Amniotic epithelial cell (primary cell): ENCODE data around the genes CPA3 and TM4SF1.

- RRBS, result no CpG with 5 or more reads among the region's 2 CpGs
Measured at GRCh38 chr3:146123493-146124269, 37.3 kb downstream of the PLOD2 start.

DNA sequence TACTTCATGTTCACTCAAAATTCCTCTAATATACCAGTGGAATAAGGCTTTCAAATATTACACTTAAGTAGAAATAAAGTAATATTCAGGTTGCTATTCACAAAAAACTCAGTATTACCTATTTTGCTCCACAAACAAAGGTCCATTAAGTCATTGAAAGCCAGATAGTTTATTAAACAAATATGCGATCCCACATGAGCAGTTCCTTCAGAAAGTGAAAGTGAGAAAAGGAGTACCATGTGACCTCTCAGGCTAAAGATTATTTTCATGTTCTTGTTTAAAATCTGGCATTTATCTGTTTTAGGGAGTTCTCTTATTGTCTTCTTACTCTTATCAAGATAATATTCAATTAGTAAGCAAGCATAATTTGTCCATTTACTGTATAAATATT lies 19.9 kb upstream of the PLSCR5 start:
- RRBS, result no CpG with 5 or more reads among the region's 1 CpG

DNA sequence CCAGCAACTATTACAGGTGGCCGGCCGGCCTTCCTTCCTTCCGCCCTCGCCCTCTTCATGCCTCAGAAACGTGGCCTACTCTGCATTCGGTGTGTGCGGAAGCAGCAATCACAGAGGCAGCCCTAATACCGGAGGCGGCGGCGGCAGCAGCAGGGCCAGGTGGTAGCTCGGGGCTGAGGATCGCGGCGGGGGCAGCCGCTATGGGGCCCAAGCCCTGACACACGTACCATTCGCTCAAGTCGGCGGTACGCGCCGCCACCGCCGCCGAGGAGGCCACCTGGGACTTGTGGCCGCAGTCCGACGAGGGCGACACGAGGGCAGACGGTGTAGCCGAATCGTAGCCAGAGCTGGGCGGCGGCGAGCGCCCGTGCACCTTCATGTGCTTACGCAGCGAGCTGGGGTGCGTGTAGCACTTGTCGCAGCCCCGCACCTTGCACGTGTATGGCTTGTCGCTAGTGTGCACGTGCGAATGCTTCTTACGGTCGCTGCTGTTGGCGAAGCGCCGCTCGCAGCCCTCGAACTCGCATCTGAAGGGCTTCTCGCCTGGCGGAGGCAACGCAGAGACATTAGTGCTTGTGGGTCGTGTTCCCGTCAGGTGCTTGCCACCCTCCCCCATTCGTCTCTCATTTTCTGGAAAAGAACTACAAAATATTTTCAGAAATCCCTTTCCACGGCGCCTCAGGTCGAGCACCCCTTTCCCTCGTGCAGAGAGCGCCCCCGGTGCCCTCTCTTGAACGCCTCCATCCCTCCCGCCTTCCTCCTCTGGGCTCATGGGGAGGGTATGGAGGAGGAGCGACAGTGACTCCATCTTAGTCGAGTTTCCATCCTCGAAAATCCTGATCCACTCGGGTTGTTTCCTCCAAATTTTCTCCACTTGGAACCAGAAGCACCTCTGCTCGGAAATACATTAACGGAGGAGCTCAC lies 15.4 kb downstream of the ZIC4 start:
- RRBS, result no CpG with 5 or more reads among the region's 76 CpGs

GRCh38 chr3:147409069-147409259 lies 201 bp upstream of the ZIC1 start:
- RRBS, result no CpG with 5 or more reads among the region's 15 CpGs

DNA sequence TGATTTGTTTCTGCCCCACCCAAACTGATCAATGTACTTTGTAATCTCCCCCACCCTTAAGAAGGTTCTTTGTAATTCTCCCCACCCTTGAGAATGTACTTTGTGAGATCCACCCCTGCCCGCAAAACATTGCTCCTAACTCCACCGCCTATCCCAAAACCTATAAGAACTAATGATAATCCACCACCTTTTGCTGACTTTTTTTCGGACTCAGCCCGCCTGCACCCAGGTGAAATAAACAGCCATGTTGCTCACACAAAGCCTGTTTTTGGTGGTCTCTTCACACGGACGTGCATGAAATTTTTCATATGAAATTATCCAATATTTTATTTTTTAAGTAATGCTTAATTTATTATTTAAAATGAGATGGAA lies 540.7 kb upstream of the AGTR1 start:
- RRBS, result no CpG with 5 or more reads among the region's 6 CpGs

- RRBS, result no CpG with 5 or more reads among the region's 1 CpG
Measured at GRCh38 chr3:148737052-148737307, 39.3 kb downstream of the AGTR1 start.

- RRBS, result no CpG with 5 or more reads among the region's 3 CpGs
Measured at GRCh38 chr3:148865157-148865550, at the start of gene CPA3. Gene CPA3 (plus strand): TSS chr3:148865296.

DNA sequence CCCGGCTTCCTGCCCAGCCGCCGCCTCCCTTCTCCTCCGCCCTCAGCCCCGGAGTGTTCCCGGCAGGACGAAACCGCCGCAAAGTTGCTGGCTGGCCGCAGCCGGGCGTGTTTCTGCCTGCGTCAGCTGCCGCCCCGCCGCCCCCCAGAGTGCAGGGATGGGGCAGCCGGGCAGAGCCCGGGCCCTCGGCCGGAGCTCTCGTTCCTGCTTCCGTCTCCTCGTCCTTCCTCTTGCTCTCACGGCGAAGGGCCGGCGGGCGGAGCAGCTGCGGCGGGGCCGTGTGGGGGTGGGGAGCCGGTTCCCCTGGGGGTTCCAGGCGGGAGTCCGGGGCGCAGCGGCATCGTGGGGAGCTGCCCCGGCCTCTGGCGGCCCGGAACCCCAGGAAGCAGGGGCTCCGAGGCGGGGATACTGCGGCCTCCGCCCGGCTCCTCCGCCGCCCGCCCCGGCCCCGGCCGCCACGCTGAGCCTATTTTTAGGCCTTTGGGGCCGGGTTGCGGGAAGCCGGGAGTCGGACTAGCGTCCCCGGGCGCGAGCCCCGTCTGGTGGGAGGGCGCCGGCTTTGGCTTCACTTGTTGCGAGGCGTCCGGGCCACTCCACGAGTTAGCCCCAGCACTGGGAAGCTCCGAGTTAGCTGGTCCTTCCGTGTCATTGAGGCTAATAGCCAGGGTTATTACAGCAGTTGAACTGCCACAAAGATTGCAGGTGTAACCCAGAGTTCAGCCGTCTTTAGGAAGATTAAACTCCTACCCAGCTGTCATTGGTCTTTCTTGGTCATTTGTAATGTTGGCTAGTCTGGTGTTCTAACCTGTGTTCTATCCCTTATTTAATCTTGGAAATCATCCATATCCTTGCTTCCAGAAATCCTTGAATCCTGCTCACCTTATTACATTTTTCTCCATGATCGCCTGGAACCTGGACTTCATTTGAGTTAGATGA lies 613 bp downstream of the GYG1 start:
- RRBS, result 3% methylated on average over 36 of the region's 71 CpGs

- RRBS, result no CpG with 5 or more reads among the region's 3 CpGs
Measured at GRCh38 chr3:149128780-149129138, 679 bp upstream of the HPS3 start.

DNA sequence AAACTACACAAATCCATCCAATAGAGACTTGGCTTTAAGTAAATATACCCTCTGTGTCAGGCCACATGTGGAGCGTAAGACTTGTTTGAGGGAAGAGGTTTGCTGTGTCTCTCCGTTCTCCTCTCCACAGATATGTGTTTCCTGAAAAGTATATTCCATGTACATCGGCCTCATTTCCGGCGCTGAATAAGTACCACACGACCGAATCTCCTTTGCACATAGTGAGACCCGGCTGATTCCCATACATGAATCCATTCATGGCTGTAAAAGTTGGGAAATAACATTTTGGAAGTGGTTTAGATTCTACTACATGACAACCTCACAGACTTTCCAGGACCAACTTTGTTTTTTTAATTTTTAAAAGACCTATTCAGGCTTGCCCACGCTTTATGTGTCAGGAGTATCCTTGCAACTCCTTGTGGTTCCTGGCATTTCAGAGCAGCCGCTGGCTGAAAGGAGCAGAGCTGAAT lies 35.1 kb downstream of the CP start:
- RRBS, result 78% methylated on average over 3 of the region's 10 CpGs

GRCh38 chr3:149277263-149277538 lies 55.6 kb upstream of the CP start:
- RRBS, result no CpG with 5 or more reads among the region's 2 CpGs

- RRBS, result no CpG with 5 or more reads among the region's 2 CpGs
Measured at GRCh38 chr3:149373237-149373674, 4.2 kb downstream of the TM4SF1 start.

- RRBS, result no CpG with 5 or more reads among the region's 16 CpGs
Measured at GRCh38 chr3:149377340-149378456, at the start of gene TM4SF1. Gene TM4SF1 (minus strand): TSS chr3:149377649.

- RRBS, result no CpG with 5 or more reads among the region's 2 CpGs
Measured at GRCh38 chr3:149468500-149468939, 6.0 kb upstream of the TM4SF4 start.

GRCh38 chr3:149581456-149582369 lies 76.1 kb downstream of the WWTR1 start:
- RRBS, result 0% methylated on average over 1 of the region's 10 CpGs

DNA sequence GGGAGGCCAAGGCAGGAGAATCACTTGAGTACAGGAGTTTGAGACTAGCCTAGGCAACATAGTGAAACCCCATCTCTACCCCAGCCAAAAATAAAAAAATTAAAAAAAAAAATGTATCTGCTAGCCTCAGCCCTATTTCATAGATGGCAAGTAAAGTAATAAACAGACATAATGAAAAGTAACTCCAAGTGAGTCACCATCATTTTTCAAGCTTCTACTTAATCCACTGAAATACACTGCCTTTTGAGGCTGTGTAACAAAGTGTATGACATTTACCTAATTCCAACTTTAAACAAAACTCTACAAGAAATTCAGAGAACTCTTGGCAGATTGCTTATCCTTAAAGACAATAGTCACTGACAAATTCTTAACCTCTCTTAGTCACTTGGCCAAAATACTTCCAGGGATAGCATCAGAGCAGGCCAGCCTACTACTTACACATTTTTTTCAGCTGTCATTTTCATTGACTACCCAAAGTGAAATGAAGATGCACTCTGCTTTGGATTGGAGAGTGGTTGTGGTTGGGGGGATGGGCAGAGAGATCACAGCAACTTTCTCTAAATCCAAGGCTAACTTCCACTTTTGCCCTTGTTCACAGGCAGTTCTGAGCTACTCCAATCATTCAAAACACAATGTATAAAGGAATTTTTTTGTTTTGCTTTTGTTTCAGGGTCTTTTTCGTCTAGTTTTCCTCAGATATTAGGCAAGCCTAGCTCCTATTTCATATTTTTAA lies 3.6 kb downstream of the WWTR1 start:
- RRBS, result no CpG with 5 or more reads among the region's 1 CpG

DNA sequence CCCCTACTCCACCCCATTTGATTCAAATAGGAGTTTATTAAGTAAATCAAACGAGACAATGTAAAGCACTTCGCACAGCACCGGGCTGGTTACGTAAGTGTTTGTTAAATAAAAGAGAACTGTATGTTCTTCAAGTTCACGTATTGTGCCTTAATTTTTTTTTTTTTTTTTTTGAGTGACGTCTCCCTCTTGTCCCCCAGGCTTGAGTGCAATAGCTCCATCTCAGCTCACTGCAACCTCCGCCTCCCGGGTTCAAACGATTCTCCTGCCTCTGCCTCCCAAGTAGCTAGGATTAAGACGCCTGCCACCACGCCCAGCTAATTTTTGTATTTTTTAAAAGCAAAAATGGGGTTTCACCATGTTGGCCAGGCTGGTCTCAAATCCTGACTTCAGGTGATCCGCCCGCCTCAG lies 1.4 kb upstream of the WWTR1 start:
- RRBS, result no CpG with 5 or more reads among the region's 13 CpGs

DNA sequence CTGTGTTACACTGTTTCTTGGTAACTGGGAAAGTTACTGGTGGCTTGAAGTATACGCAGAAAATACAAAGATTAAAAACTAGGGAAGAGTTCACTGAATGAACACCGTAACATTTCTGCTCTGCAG lies 1.1 kb upstream of the PFN2 start:
- RRBS, result no CpG with 5 or more reads among the region's 2 CpGs